ENCODE data around the genes POLR2I, ZNF146 and ZNF573.

DNA sequence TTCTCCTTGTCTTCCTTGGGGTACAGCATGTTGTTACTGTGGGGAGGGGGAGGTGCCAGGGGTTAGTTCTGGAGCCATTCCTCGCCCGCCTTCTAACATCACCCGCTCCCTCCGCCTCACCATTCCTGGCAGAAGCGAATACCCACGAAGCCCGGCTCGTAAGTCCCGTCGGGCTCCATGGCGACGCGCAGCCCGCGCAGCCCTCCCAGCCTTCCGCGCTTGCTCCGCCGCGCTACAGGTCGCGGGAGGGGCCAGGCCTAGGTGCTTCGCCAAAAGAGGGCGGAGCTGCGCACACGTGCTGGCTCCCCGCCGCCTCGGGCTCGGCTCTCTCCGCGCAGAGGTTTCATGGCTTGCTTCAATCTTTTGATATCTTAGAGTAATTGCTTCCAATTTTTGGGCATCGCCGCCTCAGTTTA is at the start of gene POLR2I:
Gene POLR2I (minus strand): TSS at position 198 of the 416 bp plus-strand sequence.
- PRO-cap: unidirectional peak, minus-strand start at position 214 of the sequence

GRCh38 chr19:36115924-36116462 is 725 bp downstream of the TBCB start:
- PRO-cap: no peak

DNA sequence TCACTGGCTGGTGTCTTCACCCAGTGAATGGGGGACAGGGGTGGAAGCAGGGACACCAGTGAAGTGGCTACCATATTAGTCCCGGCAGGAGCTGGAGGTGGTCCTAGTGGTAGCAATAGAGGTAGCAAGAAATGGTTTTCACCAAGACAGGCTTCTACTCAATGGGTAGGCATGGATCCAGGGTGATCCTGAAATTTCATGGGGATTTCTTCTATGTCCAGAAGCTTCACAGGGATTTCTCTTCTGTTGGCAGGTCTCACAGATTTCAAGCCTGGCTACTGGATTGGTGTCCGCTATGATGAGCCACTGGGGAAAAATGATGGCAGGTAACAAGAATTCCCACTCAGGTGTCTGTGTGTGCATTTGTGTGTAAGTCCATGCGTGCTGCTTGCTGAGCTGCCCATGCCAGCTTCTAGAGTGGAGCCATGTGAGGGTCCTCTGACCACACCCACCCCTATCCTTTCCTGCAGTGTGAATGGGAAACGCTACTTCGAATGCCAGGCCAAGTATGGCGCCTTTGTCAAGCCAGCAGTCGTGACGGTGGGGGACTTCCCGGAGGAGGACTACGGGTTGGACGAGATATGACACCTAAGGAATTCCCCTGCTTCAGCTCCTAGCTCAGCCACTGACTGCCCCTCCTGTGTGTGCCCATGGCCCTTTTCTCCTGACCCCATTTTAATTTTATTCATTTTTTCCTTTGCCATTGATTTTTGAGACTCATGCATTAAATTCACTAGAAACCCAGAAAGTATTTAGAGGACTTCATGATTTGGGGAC is 10.1 kb downstream of the TBCB start:
- PRO-cap: no peak

- PRO-cap: no peak
Measured at GRCh38 chr19:36159248-36160319, 7.3 kb upstream of the COX7A1 start.

- PRO-cap: bidirectional peak, plus-strand start at chr19:36214723, minus-strand start at chr19:36214532; bidirectional peak, plus-strand start at chr19:36215137, minus-strand start at chr19:36214867
Measured at GRCh38 chr19:36214466-36215420, at the start of gene ZNF146. TSS of gene ZNF146 (plus strand) at chr19:36215106.

DNA sequence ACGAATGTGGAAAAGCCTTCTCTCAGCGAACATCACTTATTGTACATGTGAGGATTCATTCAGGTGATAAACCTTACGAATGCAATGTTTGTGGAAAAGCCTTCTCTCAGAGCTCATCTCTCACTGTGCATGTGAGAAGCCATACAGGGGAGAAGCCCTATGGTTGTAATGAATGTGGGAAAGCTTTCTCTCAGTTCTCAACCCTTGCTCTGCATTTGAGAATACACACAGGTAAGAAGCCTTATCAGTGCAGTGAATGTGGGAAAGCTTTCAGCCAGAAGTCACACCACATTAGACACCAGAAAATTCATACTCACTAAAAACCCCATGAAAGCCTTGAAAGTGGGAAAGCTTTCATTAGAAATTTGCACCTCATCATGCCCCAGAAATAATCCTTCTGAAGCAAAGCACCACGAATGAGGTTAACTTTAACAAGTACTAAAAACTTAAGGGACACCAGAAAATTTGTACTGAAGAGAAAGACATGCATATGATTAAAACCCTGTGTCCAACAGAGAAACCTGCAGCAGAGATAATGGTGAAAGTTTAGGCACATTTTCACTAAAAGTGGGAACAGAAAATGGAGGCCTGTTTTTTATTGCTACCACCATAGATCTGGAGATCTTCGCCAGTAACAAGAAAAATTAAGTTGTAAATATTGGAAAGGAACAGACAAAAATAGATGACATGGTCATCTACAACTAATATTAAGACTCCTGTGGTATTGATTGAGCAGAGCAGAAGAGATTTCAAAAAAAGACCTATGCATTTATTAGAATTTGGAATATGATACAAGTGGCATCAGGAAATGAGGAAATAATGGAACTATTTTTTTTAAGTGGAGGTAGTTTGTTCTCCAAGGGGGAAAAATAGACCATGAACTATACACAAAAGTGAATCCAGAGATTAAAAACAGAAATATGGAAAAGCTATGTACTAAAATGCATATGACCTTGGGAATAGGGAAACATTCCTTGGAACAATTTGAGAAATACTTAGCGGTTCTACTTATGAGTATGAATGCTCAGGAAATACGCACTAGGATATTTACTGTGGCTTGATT is 22.4 kb downstream of the ZNF146 start:
- PRO-cap: no peak

GRCh38 chr19:36238063-36239482 is 23.7 kb downstream of the ZNF146 start:
- PRO-cap: no peak

GRCh38 chr19:36256785-36257232 is 41.9 kb downstream of the ZNF146 start:
- PRO-cap: no peak

GRCh38 chr19:36330519-36331162 is 48.4 kb downstream of the ZFP14 start:
- PRO-cap: no peak

DNA sequence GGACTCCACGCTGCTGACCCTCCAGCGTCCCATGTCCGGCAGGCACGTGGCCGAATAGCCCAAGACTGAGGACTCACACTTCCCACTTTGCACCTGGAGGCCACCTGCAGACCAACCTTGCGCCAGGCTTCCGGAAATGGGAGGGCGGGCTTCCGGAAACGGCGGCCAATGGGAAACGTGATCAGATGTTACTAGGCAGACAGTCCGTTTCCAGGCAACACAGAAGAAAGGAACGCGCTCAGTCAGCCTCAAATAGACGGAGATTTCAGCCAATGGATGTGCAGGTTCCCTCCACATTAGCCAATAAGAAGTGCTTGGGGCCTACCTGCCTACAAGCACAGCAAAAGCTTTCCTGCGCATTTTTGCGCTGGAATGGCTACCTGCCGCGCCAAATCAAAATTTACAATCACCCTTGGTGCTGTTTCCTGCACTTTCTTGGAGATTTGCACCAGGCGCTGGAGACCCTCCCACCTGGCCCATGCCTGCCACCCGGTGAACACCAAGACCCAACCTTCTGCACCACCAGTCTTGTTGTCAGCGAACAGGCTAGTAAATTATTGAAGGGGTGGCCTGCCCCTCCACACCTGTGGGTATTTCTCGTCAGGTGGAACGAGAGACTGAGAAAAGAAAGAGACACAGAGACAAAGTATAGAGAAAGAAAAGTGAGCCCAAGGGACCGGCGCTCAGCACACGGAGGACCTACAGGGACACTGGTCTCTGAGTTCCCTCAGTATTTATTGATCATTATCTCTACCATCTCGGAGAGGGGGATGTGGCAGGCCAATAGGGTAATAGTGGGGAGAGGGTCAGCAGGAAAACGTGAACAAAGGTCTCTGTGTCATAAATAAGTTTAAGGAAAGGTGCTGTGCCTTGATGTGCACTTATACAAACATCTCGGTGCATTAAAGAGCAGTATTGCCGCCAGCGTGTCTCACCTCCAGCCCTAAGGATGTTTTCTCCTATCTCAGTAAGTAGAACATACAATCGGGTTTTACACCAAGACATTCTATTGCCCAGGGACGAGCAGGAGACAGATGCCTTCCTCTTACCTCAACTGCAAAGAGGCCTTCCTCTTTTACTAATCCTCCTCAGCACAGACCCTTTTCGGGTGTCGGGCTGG is 47.0 kb downstream of the ZFP14 start:
- PRO-cap: bidirectional peak, plus-strand start at position 255 of the sequence, minus-strand start at position 138 of the sequence

- PRO-cap: no peak
Measured at GRCh38 chr19:37388783-37389451, 18.0 kb downstream of the ZNF527 start.

DNA sequence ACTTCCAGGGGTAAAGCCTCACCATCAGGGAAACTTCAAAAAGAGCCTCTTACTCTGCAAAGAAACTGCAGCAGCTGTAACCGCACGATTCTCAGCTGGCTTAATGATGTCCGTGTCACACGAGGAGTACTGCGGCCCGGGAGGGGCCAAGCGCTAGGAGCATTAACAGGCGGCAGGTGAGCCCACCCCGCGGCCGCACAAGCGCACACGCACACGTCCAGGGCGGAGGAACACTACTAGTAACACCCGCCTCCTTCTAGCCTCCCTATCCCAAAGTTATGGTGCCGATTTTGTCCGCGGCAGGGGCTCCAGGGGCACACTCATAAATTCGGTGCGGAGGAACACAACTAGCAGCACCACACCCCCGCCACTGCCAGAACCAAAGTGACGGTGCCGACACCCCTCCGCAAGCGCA is 418 bp downstream of the ZNF571 start:
- PRO-cap: bidirectional peak, plus-strand start at position 373 of the sequence, minus-strand start at position 386 of the sequence

GRCh38 chr19:37755760-37756012 is 23.7 kb downstream of the ZNF573 start:
- PRO-cap: no peak

DNA sequence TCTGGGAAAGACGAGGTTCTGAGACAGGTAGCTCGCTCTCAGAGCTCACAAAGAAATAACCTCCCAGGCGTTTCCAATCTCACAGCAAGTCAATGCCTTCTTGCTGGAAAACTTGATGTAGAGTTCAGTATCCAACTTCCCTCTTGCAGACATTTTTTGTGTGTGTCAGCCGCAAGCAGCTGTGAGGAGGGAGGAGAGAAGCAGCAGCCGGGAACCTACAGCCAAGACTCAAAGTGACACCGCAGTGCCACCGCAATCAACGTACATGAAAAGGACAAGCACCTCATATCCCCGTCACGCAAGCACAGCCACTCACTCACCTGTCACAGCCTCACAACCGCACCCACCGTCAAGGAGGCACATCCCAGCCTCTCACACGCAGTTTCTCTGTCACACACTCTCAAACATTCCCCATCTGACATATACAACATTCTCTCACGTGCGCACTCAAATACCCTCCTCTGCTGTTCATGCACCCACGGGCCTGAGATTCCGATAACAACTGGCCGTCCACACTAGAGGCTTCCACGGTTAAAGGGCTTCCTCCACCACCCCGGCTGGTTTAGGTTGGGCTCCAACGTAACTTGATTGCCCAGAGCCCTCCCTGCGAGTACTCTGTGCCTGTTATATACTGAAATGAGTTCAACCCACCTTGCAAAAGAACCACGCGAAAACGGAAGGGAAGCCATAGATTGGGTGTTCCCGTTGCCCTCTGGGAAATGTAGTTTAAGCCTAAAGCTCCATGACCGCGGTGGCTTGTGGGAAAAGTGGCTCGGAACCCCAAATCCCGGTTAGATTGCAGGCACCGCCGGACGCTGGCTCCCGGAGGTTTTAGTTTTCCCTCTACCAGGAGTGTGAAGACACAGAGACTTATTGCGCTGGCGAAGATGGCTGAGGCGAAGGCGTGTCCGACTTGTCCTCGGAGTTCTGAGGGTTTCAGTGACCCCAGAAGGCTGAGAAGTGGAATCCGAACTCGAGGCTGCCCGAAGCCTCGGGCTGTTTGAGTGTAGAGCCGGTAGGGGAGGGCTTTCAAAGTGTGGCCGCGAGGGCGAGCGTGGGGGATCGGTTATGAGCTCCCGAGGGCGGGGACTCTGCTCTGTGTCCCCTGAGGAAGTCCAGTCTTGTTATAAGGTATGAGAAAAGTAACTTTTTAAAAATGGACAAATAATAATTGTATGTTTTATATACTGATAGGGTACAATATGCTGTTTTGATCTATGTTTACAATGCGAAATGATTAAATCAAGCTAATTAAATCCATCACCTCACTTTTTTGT is at the start of gene ZNF573:
Gene ZNF573 (minus strand): TSS at position 694 of the 1,277 bp plus-strand sequence.
- PRO-cap: bidirectional peak, plus-strand start at position 863 of the sequence, minus-strand start at position 694 of the sequence; unidirectional peak, minus-strand start at position 1,002 of the sequence

- PRO-cap: no peak
Measured at GRCh38 chr19:37865116-37865512, 41.3 kb downstream of the WDR87 start.

DNA sequence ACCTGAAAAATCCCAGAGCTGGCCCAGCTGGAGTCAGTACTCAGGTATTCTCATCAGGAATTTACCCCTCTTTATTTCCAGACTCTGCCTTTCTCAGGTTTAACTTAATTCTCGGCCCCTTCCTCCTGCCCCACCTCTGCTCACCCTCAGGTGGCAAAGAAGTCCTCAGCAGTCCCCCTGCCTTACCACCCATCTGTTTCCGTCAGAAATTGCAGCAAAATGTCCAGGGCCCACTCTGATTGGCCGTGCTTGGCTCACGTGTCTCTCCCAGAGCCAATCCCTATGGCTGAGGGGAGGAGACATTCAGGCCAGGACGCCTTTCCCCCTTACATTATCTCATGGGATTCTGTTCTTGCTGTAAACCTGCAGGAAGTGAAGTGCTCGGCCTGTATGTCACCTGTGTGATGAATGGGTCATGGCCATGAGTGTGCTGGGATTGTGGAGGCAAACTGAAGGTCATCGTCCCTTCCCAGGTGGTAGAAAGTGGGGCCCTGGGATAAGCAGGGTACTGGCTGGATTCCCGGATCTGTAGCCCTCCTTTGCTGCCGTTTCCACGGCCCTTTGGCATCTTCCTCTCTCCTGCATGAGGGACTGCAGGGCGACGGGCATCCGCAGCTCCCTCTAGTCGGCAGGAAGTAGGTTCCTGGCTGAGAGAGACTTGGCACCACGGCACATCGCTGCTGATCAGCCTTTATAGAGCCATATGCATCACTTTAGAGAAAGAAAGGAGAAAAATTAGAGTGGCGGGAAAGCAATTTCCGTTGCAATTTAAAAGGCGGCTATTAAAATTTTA is 118.1 kb downstream of the SIPA1L3 start:
- PRO-cap: no peak

DNA sequence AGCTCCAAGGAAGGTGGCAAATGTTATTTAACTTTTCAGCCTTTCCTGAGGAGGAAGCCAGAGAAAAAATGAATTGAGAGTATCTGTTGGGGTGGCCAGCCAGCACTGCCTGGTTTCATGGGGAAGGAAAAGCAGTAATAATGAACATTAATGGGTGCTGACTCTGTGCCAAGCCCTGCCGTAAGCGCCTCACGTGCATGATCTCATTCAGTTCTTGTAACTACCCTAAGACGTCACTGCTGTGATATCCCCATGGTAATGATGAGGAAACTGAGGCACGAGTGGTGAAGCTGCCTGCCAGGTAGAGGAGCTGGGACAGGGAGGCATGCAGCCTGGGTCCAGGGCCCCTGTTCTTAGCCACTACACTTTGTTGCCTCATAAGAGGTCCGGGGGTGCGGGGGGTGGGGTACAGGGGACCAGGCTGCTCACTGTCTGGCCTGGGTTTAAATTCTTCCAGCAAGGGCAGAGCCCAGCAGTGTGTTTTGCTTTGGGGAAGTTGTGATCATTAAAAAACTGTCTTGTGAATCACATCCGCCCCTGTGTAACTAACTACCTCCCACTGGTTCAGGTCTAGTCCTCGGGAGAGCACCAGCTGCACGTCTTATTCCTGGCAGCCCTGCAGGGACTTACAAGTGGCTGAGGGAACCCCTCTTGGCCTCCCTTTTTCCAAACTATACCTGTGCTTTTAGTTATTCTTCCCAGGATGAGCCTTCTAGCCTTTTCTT is 127.3 kb downstream of the SIPA1L3 start:
- PRO-cap: no peak

DNA sequence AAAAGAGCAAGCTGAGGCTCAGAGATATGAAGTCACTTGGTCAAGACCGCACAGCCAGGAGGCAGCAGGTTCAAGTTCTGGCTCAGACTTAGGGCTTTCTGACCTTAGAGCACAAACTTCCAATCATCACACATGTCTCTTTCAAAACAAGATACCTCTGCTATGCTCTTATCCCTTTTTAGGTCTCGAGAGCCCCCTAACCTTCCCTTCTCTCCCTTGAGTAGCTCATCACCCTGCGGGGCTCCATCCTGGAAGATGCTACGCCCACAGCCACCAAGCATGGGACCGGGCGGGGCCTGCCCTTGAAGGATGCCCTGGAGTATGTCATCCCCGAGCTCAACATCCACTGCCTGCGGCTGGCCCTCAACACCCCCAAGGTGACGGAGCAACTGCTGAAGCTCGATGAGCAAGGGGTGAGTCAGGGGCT is 124.3 kb downstream of the DPF1 start:
- PRO-cap: no peak

GRCh38 chr19:38185315-38185909 is 38.6 kb downstream of the DPF1 start:
- PRO-cap: no peak

- PRO-cap: no peak
Measured at GRCh38 chr19:38222300-38222937, 1.6 kb downstream of the DPF1 start.

Measured in osteocyte (in vitro differentiated cells).